ENCODE results near the genes ABCB4, TEX47 and TFPI2.

DNA sequence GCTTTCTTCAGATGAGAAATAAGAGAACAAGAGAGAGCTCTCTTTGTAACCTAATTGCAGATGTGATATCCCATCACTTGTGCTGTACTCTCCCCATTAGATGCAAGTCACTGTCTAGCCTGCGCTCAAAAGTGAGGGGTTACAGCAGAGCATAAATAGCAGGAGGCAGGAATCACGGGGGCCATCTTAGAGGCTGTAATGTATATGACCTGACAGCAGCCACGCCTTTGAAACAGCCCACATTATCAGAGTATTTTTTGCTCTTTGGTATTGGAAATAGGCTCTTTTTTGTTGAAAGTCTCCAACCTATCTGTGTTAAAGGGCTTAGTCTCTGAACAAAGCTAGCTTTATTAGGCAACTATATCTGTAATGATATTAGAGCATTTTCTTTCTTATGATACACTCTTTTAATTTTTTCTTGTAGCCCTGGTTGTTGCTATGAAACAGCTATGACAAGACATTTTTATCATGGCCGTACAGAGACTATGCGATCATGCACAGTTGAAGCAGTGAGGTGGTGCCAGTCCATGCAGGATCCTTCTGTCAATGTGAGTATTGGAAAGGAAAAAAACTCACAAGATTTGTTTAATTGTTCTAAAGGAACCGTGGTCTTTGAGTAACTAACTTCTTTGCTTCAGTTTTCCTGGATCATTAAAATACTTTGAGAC, 45.8 kb downstream of the CROT start:
- RRBS, result no CpG with 5 or more reads among the region's 6 CpGs

DNA sequence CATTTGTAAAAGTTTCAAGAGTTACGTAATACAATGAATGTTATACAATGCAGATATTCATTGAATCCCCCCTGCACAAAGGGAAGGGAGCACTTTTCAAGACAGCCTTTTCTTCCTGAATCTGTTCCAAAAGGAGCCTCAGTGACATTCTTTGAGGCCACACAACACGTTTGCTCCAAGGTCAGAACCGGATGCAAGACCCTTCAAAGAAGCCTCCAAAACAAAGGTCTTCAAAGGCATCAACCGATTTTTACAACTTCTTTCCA, 490 bp downstream of the ABCB4 start:
- RRBS, result no CpG with 5 or more reads among the region's 4 CpGs

DNA sequence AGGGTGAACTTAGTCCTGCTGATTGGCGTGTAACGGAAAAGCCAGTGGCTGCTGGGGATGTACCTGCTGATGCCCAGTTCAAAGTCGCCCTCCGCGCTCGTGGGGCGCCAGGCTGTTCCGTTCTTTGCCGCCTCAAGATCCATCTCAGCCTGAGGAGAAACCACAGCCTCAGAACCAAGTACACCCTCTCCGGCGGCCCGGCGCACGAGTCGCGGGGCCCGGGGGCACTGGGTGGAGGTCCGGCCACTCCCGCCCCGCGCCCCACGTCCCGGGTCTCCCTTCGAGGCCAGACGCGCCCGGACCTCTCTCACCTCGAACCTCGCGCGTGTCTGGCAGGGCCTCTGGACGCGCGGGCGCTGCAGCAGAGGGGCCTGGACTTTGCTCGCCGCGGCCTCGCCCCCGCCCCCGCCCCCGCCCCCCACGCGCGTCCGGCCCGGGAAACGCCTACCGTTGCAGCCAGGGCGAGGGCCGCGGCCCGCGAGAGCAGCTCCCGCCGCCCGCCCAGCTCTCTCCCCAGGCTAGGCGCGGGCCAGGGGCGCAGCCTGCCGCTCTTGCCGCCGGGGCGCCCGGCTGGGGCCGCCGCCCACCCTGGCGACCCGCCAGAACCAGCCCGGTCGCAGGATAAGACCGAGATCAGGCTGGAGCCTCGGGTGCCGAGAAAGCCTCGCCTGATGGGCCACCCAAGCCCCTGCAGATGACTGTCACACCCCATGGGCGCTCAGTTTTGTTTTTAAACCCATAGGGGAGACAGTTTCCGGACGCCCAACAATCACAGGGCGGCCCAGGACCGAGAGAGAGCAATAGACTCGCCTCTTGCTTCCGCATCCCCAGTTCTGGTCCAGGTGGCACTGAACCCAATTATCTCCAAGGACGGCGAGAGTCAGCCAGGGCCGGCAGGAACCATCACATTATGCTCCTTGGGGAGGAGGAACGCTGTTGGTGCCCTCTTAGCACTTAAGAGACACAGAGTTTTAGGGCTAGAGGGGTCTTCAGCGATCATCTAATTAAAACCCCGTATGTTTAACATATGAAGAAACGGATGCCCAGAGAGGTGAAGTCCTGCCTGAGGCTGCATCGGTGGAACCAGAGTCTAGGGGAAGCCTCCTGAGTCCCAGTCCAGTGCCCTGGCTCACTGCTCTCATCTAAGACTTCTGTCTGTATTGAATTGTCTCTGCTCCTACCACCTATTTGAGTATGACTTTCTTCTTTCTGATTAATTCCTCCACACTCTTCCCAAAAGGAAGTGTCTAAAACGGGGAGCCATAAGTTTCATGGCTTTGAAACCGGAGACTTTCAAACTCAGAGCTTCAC, at the start of gene ABCB4:
Gene ABCB4 (minus strand): TSS at position 358 of the 1,311 bp plus-strand sequence.
- RRBS, result 4% methylated on average over 6 of the region's 92 CpGs

- RRBS, result 2% methylated on average over 12 of the region's 41 CpGs
Observed at GRCh38 chr7:87600058-87600752, 479 bp downstream of the ABCB1 start.

GRCh38 chr7:87713071-87713564, 84.9 kb downstream of the RUNDC3B start:
- RRBS, result no CpG with 5 or more reads among the region's 2 CpGs

DNA sequence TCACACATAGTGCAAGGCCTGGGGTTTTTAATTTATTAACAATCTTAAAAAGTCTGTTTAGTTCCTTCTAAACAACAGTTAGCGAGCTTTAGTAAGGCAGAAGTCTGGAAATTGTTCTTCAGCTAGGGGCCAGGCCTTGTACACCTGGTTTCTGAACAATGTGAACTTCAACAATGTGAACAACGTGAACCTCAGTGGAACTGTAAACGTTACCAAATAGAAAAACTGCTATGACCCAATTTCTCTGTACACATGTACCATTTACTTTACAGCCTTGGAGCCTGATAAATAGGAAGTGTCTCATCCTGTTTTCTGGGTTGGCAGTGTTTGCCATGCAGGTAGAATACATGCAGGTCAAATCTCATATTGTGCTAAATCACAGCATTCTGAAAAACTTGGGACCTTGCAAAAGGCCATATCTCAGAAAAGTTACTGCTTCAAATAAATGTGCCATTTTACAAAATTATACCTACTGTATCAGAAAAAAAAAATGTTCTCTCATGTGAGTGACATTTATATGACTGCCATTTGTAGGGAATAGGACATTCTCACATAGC, 1.6 kb downstream of the STEAP4 start:
- RRBS, result no CpG with 5 or more reads among the region's 3 CpGs

GRCh38 chr7:88795563-88795828, at the start of gene TEX47:
TEX47 (minus strand) TSS chr7:88795737.
- RRBS, result no CpG with 5 or more reads among the region's 6 CpGs

GRCh38 chr7:90172984-90173290, 18.7 kb downstream of the STEAP1 start:
- RRBS, result no CpG with 5 or more reads among the region's 4 CpGs

DNA sequence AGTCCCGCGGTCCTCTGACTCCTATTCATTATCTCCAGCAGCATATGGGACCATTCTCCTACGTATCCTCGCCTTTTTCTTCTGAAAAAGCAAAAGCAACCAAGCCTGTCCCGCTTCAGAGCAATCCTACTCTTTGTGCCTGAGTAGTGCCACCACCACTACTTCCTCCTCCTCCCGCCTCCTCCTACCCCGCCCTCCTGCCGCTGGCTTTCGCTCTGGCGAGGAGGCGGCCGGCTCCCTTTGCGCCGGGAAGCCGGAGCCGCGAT, 222 bp upstream of the FZD1 start:
- RRBS, result 0% methylated on average over 3 of the region's 17 CpGs

- RRBS, result no CpG with 5 or more reads among the region's 6 CpGs
Observed at GRCh38 chr7:91946122-91946866, 5.6 kb downstream of the AKAP9 start.

DNA sequence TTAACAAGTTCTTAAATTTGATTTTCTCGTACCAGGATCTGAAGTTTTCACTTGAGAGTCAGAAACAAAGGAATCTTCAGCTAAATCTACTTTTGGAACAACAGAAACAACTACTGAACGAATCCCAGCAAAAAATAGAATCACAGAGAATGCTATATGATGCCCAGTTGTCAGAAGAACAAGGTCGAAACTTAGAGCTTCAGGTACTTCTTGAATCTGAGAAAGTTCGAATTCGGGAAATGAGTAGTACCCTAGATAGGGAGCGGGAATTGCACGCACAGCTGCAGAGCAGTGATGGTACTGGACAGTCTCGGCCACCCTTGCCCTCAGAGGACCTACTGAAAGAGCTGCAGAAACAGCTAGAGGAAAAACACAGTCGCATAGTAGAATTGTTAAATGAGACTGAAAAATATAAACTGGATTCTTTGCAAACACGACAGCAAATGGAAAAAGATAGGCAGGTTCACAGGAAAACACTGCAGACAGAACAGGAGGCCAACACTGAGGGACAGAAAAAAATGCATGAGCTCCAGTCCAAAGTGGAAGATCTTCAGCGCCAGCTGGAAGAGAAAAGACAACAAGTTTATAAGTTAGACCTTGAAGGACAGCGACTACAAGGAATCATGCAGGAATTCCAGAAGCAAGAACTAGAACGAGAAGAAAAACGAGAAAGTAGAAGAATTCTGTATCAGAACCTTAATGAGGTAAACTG, 37.5 kb downstream of the CYP51A1 start:
- RRBS, result no CpG with 5 or more reads among the region's 14 CpGs

GRCh38 chr7:92133477-92134297, 590 bp downstream of the CYP51A1 start:
- RRBS, result no CpG with 5 or more reads among the region's 52 CpGs

DNA sequence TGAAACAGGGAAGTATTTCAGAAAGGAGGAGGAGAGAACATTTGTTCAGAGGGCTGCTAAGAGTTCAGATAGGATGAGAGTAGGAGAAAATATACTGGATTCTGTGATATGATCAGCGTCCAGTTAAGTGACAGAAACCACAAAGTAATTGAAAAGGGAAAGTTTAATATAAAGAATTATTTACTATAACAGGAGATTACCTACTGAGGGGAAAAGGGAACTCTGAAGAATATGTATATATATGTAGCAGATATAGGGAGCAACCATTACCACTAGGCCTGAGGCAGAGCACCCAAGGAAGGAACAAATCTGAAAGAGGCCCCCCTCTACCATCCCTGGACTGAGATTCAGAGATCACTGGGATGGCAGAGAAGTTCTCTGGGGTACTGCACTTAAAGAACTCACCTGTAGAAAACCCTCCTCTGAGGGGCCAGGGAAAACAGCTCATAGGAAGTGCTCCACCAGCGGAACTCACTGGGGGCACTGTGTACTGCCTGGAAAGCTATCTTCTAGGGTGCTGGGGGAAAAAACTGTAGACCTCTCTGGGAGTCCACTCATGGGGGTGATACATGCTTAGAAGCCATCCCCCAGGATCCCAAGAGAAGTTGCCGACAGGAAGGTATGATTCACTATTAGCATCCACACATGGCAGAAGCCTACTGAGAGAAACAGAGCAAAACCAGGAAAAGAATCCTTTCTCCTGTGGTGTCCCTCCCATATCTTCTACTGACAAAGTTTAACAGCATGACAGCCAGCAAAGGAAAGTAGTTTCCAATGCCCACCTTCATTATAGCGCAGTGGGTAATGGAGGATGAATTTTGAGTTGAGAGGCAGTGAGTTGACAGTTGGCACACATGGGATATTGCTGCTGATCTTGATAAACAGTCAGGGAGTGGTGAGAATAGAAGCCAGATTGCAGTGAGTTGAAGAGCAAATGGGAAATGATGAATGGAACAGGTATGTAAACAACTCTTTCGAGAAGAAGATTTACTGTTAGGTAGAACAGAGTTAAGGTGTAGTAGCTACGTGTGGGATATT, 20.7 kb downstream of the ANKIB1 start:
- RRBS, result no CpG with 5 or more reads among the region's 6 CpGs

GRCh38 chr7:92539164-92540290, 10.9 kb downstream of the RBM48 start:
- RRBS, result no CpG with 5 or more reads among the region's 8 CpGs

GRCh38 chr7:92611203-92612208, 21.3 kb upstream of the FAM133B start:
- RRBS, result no CpG with 5 or more reads among the region's 1 CpG

- RRBS, result no CpG with 5 or more reads among the region's 4 CpGs
Observed at GRCh38 chr7:92641667-92642376, 51.6 kb upstream of the FAM133B start.

DNA sequence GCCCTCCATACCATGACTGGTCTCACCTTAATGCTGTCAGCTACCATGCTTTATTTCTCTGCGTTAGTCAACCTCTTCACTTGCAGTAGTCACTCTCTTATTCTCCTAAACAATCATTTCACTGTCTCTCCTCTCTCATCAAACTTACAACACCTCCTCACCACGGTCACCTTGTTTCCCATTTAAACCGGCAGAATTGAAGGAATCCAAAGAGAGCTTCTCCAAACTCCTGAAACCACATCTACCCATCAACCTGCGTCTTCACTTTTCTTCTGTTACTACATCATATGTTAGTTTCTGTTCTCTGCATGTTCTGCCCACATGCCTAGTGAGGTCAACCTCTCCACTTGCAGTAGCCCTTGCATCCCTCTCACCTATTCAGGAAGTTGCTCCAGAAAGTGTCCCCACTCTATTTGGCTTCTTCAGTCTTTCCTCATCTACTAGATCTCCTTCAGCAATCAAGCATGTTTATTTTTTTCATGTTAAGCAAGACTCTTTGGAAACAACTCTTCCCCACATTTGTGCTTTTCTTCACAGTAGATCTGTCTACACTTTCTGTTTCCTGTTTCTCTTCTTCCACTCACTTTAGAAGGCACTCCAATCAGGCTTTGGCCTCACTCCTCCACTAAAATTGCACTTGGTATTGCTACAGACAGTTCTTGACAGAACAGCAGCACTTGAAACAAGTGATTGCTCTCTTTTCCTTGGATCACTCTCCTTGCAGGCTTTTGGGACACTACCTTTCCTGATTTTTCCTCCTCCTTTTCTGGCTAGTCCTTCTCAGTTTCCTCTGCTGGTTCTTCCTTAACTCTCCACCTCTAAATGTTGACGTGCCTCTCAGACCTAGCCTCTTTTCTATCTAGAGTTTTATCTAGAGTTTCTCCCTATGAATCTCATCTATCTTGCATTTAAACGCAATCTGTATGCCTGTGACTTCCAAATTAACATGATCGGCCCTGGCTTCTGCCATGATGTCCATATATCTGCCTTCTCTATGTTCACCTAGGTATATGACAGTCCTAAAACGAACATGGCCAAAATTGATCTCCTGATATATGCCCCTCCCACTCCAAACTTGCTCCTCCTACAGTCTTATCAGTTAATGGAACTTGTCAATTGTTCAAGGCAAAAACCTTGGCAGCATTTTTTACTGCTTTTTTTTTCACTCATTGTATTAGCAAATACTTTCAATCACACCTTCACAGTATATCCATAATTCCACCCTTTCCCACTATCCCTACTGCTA, 7.3 kb downstream of the SAMD9L start:
- RRBS, result no CpG with 5 or more reads among the region's 8 CpGs

DNA sequence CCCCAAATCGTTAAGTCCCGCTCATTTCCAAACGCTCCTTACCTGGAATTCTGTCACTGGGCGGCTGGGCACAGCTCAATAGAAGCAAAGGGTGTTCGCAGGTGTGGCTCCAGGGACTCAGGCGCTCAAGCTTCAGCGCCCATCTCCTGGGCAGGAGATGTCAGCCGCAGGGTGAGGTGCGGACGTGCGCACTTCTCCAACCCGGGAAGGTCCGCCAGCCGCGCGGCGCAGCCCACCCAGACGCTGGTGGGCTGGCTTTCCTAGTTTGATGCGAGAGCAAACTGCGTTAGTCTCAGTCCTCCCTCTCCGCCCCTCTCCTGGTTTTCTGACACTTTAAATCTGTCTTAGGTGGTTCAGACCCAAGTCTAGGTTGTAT, 289 bp downstream of the CALCR start:
- RRBS, result no CpG with 5 or more reads among the region's 21 CpGs

GRCh38 chr7:93642048-93642443, 67.5 kb upstream of the CALCR start:
- RRBS, result no CpG with 5 or more reads among the region's 7 CpGs

GRCh38 chr7:93890573-93891212, at the start of gene TFPI2:
TFPI2 (minus strand) TSS chr7:93890753.
- RRBS, result no CpG with 5 or more reads among the region's 42 CpGs